ENCODE measurements around a stretch of chr15.

DNA sequence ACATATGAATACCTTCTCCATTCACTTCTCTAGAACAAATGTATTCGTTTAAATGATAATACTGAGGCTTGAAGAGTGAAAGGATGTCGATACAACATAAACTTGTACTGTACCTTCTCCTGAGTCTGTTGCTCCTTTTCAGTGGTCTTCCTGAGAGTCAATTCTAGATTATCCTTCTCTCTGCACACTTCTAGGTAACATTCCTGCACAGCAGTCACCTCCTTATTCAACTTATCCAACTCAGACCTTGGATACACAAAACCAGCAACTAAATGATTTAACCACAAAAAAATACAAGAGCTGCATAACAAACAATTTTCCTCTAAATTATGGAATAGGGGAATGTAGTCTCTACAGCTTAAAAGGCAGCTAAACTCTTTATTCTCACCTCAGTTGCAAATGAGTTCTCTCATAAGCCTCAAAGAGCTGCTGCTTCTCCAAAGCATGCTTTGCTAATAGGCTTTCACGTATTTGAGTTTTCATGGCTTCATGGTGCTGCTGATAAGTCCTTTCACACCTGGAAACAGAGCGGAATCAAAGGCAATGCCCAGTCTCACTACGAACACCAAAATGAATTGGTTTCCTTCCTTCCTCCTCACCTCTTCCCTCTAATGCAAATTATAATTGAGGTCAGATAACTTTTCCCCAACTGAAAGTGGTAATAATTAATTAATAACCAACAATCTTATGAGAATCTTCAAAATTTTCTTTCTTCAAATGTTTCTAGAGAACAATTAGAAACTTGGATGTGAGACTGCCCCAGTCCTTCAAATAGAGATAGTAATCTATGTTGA is 43.7 kb downstream of the CEP152 start:
- RRBS: no CpG with 5 or more reads among the region's 5 CpGs

DNA sequence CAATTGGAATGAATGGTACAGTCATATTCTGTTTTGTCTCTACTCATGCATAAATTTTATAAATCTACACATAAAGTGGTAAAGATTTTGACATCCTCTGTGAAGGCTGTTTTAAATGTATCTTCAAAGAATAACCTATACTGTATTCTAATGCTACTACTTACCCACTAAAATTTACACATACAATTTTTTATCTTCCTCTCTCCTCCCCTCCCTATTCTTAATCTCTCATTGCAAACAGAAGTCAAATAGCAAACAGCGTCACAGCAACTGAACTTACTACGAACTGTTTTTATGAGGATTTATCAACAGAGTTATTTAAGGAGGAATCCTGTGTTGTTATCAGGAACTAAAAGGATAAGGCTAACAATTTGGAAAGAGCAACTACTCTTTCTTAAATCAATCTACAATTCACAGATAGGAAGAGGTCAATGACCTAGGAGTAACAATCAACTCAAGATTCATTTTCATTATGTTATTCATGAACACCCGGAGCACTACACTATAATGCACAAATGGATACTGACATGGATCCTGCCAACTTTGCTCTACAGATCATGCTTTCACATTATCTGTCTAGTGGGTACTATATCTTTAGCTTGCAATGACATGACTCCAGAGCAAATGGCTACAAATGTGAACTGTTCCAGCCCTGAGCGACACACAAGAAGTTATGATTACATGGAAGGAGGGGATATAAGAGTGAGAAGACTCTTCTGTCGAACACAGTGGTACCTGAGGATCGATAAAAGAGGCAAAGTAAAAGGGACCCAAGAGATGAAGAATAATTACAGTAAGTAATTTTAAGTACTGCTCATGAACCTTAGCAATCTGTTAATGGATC is 971 bp downstream of the FGF7 start:
- RRBS: no CpG with 5 or more reads among the region's 6 CpGs

DNA sequence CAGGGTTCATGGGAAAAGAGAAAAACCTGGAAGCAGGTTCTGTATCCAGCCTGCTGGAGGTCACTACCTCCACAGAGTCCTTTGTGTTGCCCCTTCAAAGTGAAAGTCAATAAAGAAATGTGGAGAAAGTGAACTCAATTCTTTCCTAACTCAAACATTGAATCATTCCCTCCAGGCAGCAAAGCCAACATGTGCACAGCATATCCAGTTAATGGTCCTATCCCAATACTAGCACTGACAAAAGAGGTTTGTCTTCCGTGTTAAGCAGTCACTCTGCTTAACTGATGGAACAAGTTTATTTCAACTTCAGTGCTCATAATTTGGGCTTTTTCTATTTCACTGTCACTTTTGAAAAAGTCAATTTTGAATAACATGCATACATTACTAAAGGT is 45.5 kb downstream of the FGF7 start:
- RRBS: no CpG with 5 or more reads among the region's 1 CpG

GRCh38 chr15:50055218-50056084 is 63.6 kb downstream of the ATP8B4 start:
- RRBS: no CpG with 5 or more reads among the region's 5 CpGs

DNA sequence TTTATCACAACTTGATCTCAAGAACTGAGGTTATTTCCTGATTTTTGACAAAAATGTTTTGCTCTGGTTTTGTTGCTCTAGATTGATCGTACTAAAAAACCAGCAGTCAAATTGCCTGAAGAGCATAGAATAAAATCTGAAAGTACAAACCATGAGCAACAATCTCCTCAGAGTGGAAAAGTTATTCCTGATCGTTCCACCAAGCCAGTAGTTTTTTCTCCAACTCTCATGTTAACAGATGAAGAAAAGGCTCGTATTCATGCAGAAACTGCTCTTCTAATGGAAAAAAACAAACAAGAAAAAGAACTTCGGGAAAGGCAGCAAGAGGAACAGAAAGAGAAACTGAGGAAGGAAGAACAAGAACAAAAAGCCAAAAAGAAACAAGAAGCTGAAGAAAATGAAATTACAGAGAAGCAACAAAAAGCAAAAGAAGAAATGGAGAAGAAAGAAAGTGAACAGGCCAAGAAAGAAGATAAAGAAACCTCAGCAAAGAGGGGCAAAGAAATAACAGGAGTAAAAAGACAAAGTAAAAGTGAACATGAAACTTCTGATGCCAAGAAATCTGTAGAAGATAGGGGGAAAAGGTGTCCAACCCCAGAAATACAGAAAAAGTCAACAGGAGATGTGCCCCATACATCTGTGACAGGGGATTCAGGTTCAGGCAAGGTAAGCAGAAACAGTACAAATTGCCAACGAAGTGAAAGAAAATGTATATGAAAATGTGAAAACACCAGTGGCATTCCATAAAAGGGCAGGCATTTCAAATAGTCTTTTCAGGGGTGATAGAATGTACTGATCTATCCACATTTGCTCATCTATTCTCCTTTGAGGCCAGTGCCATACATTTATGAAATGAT is 57.4 kb downstream of the USP8 start:
- RRBS: no CpG with 5 or more reads among the region's 5 CpGs

DNA sequence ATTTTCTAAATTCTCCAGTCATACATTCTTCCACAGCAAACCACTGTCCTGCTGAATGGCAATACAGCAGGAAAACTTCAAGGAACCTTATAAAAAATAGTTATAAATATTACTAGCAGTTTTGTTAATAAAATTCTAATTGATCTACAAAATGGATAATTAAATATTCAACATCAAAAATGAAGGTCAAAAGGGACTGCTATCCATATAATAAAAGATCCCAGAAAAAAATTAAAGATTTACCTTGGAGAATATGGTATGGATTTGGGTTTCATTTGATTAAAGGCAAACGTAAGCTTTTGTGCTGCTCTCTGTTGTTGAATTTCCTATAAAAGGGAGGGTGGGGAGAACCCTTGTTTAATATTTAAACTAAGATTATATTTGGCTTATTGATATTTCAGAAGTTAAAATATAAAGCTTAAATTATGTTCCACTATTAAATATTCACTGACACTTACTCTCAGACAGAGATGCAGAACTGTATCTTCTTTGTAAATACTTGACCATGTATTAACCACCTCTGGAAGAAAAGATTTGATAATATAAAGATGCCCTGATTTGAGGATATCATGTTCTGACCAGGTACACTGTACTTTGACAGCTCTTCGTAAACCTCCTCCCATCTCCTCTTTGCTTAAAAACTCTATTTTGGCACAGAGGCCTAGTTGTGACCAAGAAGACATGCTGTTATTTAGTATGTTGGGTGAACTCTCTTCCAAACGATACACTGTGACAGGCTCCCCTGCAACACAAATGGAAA is 28.1 kb upstream of the USP50 start:
- RRBS: no CpG with 5 or more reads among the region's 3 CpGs

DNA sequence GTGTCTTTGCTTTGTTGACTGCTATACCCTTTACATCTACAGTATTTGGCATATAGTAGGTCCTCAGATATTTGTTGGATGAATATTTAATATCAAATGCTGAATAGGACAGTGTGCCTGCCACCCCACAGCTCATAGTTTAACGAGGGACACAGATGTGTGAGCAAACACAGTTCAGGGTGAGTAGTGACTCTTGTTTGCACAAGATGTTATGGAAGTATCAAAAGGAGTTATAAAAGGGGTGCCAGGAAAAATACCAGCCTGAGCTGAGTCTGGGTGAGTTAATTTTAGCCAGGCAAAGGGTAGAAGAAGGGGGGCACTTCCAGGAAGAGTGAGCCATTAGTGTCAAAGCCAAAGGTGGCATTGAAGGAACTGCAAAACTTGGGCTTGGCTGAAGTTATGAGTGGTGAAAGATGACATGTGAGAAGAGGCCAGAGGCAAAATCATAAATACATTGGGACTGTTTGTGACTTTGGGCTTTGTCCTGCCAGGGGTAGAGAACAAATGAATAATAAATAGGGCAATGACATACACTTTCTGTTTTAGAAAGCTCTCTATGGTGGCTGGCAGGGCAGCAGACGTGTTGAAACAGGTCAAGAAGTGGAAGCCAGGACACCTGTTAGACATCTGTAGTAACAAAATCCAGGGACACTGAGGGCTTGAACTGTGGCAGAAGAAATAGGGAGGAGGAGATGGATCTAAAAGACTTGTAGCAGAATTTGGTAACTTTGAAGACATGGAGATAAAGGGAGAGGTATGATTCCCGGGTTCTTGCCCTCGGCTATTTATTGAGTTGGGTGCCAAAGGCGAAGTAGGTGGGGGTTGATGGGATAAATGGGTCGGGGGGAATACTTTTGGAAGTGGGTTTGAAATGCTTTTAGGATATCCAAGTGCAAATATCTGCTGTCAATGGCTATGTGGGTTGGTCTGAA is 2.0 kb upstream of the SPPL2A start:
- RRBS: no CpG with 5 or more reads among the region's 6 CpGs

GRCh38 chr15:50873950-50874352 is 34.5 kb upstream of the AP4E1 start:
- RRBS: no CpG with 5 or more reads among the region's 9 CpGs

- RRBS: 4% methylated on average over 7 of the region's 14 CpGs
Observed at GRCh38 chr15:50908861-50909020, 258 bp downstream of the AP4E1 start.

GRCh38 chr15:51208315-51208746 is 113.6 kb upstream of the TNFAIP8L3 start:
- RRBS: no CpG with 5 or more reads among the region's 2 CpGs

- RRBS: no CpG with 5 or more reads among the region's 6 CpGs
Observed at GRCh38 chr15:51318848-51319451, 19.4 kb downstream of the CYP19A1 start.

DNA sequence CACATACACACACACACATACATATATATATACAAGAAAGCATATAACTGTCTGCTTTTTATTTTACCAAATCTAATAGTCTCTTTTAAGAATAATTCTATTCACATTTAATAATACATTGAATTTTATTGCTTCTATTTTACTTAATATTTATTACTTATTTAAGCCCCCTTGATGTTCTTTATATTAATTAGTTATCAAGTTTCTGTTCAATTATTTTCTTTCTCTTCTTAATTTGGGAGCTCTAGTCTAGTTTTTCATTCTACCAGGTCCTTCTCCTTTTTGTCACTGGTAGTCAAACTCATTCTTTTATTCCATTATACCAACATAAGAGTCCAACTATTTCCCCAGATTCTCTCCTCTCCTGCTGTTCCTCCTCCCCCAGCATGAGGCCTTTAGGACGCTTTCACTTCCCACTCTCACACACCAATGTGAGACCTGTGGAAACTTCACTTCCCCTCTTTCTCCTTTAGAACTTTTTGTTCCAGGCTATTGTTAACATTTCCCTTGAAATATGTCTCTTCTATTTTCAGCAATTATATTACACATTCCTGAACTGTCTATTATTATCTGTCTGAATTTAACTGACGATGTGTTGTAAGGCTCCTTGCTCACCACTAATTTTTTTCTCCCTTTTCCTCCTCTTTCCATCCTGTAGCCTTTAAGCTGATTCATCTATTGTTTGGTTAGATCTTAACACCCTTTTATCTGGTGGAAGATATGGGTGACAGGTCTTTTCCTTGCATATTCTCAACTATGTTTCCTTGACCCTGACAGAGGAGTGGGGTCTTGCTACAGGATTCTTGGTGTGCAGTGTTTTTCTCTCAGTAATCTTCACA is 6.2 kb downstream of the CYP19A1 start:
- RRBS: no CpG with 5 or more reads among the region's 2 CpGs

- RRBS: no CpG with 5 or more reads among the region's 8 CpGs
Observed at GRCh38 chr15:51620408-51621314, 1.9 kb downstream of the DMXL2 start.

- RRBS: no CpG with 5 or more reads among the region's 3 CpGs
Observed at GRCh38 chr15:51812904-51813441, 16.5 kb upstream of the TMOD3 start.

- RRBS: no CpG with 5 or more reads among the region's 3 CpGs
Observed at GRCh38 chr15:51848782-51849704, 19.6 kb downstream of the TMOD3 start.

- RRBS: no CpG with 5 or more reads among the region's 5 CpGs
Observed at GRCh38 chr15:51907347-51907605, 64.3 kb downstream of the LEO1 start.

DNA sequence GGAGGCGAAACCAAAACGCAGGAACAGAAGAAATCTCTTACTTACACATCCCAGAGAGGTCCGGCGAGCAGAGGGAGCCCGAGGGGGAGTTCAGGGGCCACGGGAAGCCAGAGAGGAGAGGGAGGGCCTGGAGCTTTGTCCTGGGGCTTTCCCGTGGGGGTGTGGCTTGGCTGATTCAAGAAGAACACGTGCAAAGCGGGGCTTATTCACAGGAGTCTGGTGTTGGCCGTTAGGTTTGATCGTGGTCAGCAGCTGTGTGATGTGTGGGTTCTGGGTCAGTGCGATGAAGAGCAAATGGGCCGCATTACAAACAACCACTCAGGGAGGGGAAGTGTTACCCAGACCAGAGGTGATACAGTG is 12.2 kb downstream of the BCL2L10 start:
- RRBS: no CpG with 5 or more reads among the region's 13 CpGs

DNA sequence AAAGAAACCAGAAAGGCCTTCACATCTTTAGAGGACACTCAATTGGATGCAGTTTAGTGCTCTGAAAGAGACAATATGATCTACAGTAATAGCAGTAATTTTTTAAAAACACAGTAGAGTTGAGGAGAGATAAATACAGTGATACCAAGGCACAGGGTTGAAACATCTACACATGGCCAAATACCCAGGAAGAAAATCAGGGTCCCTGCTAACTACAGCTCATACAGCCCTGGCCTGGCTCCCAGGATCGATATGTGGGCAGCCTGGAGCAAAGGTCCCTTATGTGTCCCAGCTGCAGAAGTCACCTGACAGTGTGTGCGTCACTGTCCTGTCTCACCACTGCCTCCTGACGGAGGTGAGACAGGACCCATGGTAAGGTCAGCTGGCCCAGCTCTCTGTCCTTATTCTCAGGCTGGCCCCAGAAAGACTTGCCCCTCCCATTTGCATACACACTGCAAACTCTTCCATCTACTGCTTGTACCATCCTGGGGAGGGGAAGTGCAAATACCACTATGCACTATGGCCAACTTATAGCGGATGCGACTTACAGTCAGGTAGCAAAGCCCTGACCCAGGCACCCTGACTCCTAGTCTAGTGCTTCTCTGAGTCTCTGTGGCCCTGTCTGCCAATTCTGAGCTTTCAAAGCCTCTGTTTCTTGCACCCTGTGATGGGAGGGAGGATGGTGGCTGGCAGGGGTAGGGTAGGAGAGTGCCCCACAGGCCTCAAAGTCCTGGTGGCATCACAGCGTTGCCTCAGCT is 22.0 kb upstream of the BCL2L10 start:
- RRBS: no CpG with 5 or more reads among the region's 6 CpGs

GRCh38 chr15:52136939-52137947 is 24.7 kb upstream of the BCL2L10 start:
- RRBS: no CpG with 5 or more reads among the region's 10 CpGs

GRCh38 chr15:52244131-52244751 is 51.4 kb downstream of the MYO5C start:
- RRBS: 63% methylated on average over 2 of the region's 12 CpGs

Data from zone of skin (tissue), 1 donor.